Mesangial cell (primary cell): Measurements from ENCODE around the genes ZNF740, ENSG00000283536 and MYG1.

- RAMPAGE, long total RNA = no peak
Measured at GRCh38 chr12:52898287-52898671, 6.6 kb downstream of the KRT8 start.

DNA sequence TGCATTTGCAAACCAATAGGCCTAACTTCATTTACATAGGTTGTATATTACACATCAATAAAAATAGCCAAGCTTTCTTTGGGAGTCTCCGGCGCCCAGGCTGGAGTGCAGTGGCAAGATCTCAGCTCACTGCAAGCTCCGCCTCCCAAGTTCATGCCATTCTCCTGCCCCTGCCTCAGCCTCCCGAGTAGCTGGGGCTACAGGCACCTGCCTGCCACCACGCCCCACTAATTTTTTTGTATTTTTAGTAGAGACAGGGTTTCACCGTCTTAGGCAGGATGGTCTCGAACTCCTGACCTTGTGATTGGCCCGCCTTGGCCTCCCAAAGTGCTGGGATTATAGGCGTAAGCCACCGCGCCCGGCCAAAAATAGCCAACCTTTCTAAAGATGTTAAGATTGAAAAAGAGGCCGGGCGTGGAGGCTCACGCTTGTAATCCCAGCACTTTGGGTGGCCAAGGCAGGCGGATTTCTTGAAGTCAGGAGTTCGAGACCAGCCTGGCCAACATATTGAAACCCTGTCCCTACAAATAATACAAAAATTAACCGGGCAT is 2.5 kb downstream of the KRT8 start:
- RAMPAGE, long total RNA = no peak

DNA sequence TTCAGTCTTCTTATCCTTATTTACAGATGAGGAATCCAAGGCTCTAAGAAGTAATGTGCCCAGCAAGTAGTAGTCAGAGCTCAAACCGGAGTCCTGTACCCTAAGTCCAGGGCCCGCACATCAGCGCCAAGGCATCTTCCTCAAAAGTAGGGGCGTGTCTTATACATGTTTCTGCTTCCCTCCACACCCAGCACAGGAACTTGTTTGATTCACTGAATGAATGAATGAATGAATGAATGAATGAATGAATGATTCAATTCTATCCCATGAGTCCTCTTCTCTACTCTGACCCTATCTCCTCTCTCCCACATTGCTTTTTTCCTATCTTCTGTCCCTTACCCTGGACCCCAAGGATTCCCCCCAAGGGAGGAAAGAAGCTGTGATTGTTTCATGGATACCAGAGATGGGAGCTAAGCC is 21.9 kb upstream of the KRT8 start:
- RAMPAGE, long total RNA = no peak

- RAMPAGE, long total RNA = no peak
Measured at GRCh38 chr12:52971540-52972033, 22.7 kb downstream of the KRT18 start.

GRCh38 chr12:53041901-53042780 is 7.7 kb upstream of the TNS2 start:
- RAMPAGE, long total RNA = no peak

DNA sequence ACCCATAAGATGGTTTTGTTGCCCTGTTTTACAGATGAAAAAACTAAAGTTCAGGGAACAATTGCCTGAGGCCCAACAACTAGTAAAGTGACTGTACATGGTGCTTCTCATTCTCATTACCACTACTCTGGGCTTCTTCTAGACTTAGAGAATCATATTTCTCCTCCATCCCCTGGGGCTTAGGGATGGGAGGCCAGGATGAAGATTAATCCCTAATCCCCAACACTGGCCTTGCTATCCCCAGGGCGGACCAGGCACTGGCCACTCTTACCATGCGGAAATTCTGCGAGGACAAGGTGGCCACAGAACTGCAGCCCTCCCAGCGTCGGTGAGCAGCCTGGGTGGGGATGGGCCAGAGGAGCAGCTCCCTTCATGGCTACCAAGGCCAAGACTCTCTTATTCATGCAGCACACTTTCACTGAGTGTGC is 6.9 kb downstream of the TNS2 start:
- RAMPAGE, long total RNA = no peak

GRCh38 chr12:53067956-53068358 is 11.2 kb downstream of the SPRYD3 start:
- RAMPAGE, long total RNA = no peak

- RAMPAGE, long total RNA = no peak
Measured at GRCh38 chr12:53078620-53079261, 449 bp downstream of the SPRYD3 start.

- RAMPAGE, long total RNA = no peak
Measured at GRCh38 chr12:53116140-53116653, 12.9 kb downstream of the SOAT2 start.

DNA sequence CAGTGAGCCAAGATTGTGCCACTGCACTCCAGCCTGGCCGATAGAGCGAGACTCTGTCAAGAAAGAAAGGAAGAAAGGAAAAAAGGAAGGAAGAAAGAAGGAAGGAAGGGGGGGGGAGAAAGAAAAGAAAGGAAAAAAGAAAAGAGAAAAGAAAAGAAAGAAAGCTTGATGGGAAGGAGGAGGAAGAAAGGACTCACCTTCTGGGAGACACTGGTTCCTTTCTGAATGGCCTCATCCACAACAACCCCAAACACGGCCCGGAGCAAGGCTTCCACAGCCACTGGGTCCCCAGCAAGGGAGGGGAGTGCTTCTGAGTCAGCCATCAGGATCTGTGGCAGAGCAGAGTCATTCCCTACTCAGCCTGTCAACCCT is 7.4 kb upstream of the ZNF740 start:
- RAMPAGE, long total RNA = no peak

- RAMPAGE, long total RNA = no peak
Measured at GRCh38 chr12:53180397-53180961, at the start of gene ZNF740. ZNF740 (plus strand) TSS chr12:53180722.

DNA sequence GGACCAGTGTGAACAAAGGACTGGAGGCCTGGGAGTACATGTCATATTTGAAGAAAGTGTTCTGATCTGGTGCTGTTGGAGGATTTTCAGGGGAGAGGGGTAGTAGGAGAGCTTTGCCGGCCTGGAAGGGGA is 205 bp upstream of the ENSG00000283536 start:
- RAMPAGE, long total RNA = no peak

DNA sequence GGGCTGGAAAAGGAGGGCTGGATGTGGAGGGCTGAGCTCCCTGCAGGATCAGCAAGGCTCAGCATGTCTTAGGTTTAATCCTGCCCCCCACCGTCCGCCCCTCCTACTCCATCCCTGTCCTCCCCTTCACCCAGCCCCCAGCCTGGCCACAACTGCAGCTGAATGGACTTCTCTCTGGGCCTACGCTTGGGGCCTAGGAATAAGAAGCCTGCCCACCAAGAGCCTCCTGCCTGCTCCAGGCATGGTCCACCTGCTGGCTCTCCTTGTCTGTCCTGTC is at the start of gene ENSG00000283536:
Gene ENSG00000283536 (plus strand): TSS at position 140 of the 277 bp plus-strand sequence.
- RAMPAGE, long total RNA = no peak

DNA sequence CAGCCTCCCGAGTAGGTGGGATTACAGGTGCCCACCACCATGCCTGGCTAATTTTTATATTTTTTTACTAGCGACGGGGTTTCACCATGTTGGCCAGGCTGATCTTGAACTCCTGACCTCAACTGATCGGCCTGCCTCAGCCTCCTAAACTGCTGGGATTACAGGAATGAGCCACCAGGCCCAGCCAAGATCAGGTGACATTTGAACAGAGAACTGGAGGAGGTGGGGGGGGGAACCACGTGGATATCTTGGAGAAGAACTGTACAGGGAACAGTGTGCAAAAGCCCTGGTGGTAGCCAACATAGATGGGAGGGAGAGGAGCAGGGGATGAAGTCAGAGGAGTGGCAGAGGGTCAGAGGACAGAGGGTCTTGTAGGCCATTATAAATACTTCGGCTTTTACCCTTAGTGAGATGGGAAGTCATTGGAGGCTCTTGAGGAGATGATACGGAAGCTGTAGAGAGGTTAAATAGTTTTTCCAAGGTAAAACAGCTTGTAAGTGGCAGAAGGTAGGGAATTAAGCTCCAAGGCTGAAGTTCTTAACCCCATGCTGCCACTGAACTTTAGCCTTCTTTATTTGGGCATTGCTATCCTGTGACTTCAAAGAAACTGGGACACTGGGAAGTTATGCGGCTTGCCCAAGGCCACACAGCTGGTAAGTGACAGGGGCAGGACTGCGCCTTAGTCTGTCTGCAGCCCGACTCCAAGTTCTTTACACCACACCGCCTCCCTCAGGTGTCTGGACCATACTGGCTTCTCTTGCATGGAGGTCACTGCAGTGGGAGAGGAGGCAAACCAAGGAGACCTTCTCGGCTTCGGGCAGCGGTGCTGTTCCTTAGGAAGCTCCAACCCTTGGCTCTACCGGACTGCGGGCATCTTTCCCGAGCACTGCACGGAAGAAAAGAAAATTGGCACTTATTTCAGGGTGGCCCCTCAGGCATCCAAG is 651 bp upstream of the MFSD5 start:
- RAMPAGE, long total RNA = no peak

GRCh38 chr12:53297978-53298754 is 1.3 kb upstream of the MYG1 start:
- RAMPAGE, long total RNA = no peak

DNA sequence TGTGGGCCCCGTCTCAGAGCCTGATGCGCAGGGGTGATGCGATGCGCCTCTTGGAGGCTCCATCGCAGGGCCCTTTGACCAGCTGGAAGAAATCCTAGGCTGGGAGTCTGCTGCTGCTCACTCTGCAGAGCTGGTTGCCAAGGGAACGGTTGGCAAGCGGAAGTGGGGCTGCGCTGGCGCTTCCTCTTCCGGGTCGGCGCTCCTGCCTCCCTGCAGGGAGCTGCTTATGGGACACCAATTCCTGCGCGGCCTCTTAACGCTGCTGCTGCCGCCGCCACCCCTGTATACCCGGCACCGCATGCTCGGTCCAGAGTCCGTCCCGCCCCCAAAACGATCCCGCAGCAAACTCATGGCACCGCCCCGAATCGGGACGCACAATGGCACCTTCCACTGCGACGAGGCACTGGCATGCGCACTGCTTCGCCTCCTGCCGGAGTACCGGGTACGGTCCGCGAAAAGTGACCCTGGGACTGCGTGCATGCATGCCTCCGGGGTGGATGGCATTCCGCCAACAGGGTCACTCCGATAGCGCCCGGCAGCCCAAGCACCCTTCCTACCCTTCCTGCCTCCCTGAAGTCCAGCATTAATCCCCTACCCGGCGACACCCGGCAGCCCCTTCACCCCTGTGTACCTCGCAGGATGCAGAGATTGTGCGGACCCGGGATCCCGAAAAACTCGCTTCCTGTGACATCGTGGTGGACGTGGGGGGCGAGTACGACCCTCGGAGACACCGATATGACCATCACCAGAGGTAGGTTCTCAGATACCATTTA is at the start of gene MYG1:
Gene MYG1 (plus strand): TSS at position 184 of the 773 bp plus-strand sequence.
- RAMPAGE, long total RNA = start-site peak on the plus strand centred at position 204 of the sequence, 16 bp wide, 71 reads

DNA sequence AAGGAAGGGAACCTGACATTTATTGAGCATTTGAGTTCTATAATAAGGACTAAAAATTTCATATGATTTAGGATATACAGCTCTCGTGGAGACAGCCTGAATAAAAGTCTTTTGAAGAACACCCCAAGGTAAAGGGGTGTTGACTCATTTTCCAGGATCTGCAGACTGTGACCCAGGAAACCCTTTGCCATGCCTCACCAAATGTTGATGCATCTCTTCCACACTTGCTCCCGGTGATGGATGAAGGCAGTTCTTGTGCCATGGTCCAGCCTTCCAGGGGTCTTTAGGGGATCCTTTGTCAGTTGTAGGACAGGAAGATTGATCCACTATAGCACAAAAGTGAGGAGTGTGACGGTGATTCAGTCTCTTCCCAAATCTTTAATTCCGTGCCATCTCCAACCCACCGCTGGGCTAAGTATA is 1.0 kb downstream of the AAAS start:
- RAMPAGE, long total RNA = no peak

DNA sequence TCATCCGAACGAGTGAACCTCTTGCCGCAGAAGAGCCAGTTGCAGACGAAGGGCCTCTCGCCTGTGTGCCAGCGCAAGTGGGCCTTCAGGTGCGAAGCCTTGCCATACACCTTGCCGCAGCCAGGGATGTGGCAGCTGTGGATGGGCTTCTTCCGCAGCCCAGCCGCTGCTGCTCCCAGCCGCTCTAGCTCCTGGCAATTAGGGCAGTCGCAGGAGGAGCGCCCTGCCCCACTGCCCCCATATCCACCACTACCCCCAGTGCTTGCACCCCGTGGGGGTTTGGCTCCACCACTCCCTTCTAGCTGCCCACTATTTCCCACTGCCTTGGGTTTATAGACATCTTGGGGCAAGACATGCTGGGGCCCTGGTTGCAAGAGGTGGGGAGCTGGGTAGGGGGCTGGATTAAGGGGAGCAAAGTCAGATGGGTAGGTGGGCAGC is 7.0 kb upstream of the AAAS start:
- RAMPAGE, long total RNA = no peak

DNA sequence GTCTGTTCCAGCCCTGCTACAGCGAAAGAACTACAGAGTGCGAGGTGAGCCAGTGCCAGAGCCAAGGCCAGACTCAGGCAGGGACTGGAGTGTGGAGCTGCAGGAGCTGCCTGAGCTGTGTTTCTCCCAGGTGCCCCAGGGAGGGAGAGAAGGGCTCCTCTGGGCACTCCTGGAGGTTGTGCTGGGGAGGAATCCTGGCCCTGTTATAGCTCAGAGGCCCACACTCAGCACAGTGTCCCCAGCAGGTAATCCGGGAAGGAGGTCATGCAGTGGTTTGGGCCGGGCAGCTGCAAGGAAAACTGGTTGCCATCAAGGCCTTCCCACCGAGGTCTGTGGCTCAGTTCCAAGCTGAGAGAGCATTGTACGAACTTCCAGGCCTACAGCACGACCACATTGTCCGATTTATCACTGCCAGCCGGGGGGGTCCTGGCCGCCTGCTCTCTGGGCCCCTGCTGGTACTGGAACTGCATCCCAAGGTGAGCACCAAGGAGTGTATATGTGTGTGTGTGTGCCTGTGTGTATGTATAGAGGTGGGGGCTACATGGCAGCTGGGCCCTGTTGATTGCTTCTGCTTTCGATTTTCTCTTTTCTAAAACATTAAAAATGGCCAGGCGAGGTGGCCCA is 1.9 kb downstream of the AMHR2 start:
- RAMPAGE, long total RNA = no peak

GRCh38 chr12:53447552-53447976 is 4.3 kb upstream of the PCBP2 start:
- RAMPAGE, long total RNA = no peak